Endometrial microvascular endothelial cells (primary cell): Measurements from ENCODE around the genes HBA2, HBQ1 and RPUSD1.

GRCh38 chr16:41697-42500 is 11.5 kb downstream of the POLR3K start:
- RAMPAGE, long total RNA: no peak

DNA sequence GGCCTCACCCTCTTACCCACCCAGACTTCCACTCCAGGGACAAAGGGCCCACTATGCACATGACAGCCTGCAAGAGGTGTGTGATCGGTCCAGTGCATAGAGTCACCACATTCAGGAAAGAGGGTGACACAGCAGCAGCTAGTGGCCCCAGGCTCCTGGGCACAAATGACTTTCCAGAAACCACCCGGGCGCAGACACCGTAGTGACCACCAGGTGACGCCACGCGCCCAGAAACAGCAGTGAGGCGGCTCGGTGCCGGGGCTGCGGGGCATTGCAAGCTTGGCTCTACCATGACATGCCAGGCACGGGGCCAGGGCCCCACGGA is 6.8 kb downstream of the RHBDF1 start:
- RAMPAGE, long total RNA: no peak

- RAMPAGE, long total RNA: no peak
These were observed at the start of gene HBA2 for GRCh38 chr16:172630-173045. Gene HBA2 (plus strand): TSS chr16:172876.

GRCh38 chr16:180212-180815 is at the start of gene HBQ1:
Gene HBQ1 (plus strand): TSS chr16:180459.
- RAMPAGE, long total RNA: no peak

DNA sequence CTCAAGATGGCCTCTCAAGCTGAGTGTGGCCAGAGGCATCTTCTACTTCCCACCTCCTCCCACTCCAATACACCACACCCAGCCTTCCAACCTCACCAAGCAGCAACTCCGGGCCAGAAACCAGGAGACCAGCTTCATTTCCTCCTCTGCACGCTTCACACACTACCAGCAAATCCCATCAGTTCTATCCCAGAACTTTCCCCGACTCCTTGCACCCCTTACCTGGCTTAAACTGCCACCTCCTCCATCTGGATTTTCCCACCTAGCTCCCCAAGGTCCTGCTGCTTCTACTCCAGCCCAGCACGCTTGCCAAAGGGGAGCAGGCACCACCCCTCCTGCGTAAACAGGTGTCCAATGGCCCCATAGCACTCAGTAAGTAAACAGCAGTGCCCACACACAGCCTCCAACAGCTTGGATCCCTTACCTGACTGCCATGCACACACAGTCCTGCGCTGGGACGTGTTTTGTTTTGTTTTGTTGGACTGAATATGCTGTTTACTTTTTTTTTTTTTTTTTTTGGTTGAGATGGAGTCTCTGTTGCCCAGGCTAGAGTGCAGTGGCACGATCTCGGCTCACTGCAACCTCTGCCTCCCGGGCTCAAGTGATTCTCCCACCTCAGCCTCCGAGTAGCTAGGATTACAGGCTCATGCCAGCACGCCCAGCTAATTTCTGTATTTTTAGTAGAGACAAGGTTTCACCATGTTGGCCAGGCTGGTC is 11.9 kb downstream of the HBQ1 start:
- RAMPAGE, long total RNA: no peak

DNA sequence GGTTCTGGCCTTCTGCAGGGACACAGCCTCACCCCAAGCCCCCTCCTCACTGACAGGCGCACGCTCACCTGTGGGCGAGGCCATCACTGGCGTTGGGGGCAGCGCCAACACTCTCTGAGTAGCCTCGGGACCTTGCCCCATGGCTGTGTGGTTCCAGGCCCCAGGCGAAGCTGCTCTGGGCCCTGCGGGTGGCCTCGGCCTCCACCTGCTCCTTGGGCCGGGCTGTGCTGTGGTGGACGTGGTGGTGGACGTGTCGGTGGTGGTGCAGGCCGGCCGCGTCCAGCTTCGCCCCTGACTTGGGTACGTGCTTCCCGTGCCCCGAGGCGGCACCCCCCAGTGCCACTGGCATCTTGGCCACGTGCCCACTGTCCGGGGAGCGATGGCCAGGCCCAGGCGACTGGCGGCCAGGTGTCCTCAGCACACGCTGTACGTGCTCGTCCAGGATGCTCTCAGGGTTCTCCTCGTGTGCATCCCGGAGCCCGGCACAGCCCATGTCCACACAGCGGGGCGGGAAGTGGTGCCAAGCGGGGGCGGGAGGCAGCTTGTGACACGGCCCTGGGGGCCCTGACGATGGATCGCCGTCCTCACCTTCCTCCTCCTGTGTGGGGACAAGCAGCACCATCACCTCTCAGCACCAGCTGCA is 14.8 kb downstream of the PDIA2 start:
- RAMPAGE, long total RNA: no peak

GRCh38 chr16:355005-355441 is 2.5 kb upstream of the AXIN1 start:
- RAMPAGE, long total RNA: no peak

DNA sequence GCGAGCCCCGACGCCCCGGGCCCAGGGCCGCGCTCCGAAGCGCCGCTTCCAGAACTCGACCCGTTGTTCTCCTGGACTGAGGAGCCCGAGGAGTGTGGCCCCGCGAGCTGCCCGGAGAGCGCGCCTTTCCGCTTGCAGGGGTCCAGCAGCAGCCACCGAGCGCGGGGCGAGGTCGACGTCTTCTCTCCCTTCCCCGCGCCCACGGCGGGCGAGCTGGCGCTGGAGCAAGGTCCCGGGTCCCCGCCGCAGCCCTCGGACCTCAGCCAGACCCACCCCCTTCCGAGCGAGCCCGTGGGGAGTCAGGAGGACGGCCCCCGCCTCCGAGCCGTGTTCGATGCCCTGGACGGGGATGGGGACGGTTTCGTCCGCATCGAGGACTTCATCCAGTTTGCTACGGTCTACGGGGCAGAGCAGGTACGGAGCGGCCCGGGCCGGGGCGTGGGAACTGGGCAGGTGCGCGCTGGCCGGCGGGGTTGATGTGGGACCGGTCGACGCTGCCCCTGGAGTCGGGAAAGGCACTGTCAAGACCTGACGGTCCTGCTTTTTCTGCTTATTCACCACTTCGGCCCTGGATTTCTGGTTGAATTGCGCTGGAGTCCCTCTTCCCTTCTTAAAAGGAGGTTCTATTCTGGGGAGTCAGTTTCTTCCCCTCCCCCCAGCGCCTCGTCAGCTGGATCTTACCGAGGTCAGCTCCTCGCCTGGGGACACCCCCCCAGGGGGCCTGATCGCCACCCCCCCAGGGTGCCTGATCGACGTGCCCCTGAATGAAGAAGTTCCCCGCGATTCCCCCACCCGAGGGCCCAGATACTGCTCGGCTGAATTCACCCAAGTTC is 1.1 kb downstream of the RAB11FIP3 start:
- RAMPAGE, long total RNA: no peak

- RAMPAGE, long total RNA: no peak
These were observed 31.6 kb downstream of the RAB11FIP3 start for GRCh38 chr16:456893-457687.

DNA sequence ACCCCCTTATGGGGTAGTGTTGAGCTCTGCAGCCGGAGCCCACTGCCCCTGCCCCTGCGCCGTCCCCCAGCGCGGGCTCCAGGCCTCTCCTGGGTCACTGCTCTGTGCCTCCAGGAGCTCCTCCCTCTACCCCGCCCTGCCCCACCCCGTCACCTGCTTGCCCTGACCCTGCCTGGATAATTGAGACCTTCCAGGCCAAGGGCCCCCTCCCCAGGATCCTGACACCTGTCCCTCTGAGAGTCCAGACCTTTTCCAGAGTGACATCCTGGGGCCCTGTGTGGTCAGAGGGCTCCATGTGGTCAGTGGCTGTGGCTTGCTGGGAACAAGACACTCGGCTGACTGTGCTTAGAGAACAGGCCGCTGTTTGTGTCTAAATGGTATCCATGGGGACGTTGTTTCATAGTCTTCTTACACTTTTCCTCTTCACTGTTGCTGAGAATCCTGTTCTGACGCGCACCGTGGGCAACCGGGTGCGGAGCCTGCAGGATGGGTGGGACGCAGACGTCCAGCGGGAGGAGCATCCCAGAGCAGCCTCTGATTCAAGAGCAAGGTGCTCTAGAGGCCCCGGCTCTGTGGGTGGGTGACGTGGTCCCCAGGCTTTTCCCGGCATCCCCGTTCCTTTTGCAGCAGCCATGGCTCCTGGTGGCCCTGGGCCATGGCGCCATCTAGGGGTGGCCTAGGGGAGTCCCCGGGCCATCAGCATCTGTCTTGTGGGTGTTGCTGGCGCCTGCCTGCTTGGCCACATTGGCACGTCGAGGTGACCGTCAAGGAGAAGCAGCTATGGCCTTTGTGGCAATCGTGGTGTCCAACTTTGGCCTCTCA is 20.0 kb upstream of the WFIKKN1 start:
- RAMPAGE, long total RNA: no peak

- RAMPAGE, long total RNA: no peak
These were observed 343 bp downstream of the METTL26 start for GRCh38 chr16:635840-636083.

GRCh38 chr16:714126-714380 is 865 bp upstream of the METRN start:
- RAMPAGE, long total RNA: no peak

- RAMPAGE, long total RNA: no peak
These were observed at the start of gene RPUSD1 for GRCh38 chr16:787826-788506. Gene RPUSD1 (minus strand): TSS chr16:788381.

DNA sequence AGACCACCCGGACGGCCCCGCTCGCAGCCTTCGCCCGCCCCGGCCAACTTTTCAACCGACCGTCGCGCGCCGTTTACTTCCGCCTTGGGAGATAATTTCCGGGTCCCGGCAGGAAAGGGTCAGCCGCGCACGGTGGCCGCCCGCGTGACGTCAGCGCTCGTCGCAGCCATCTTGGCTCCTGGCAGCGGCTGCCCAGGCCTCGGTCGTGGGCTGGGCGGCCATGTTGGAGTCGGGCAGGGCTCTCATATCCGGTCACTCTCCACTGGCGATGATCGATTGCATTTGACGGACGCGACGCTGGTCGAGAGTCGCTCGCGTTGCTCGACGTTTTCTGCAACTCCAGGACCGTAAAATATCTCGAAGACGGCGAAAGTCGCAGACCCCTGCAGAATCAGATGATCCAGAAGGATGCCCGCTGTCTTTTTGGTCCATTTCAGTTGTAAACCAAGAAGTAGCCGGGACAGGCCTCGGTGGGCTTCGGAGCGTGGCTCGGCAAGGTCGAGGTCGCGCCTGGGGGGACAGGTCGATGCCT is 7.2 kb upstream of the GNG13 start:
- RAMPAGE, long total RNA: no peak

DNA sequence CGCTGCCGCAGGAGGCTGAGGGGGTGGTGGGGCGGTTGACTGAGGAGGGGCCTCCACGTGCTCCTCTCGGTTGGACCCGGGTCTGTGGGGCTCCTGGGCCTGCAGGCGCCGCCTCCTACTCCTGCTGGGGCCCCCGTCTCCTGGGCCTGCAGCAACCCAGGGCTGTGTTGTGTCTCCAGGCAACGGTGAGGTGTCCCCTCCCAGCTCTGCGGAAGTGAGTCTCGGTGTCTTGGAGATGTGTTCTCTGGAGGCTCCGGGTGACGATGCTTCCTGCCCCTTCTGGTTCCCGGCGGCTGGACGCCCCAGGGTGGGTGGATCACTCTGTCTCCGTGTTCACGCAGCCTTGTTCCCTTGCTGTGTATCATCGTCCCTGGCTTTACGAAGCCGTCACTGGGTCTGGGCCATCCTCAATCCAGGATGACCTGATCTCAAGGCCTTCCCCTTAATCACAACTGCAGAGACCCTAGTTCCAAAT is 41.7 kb upstream of the GNG13 start:
- RAMPAGE, long total RNA: no peak

DNA sequence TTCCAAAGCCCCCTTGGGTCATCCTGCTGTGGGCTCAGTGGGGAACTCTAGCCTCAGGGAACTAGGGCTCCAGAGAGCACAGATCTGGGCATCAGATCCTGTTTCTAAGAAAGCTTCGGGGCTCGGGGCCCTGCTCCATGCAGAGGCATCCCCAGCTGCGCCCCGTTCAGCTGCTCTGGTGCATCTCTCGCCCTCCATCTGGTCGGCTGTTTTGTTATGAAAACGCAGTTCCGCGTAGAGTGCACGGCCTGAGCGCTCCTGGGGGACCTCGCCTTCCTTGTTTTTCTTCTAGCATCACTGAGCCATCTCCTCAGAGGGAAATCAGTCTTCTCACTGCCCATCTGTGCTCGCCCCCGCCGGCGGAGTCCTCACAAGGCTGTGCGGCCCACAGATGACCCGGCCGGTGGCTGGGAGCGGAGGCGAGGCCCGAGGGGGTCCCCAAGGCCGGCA is 72.4 kb upstream of the GNG13 start:
- RAMPAGE, long total RNA: no peak

- RAMPAGE, long total RNA: no peak
These were observed 1.2 kb upstream of the SOX8 start for GRCh38 chr16:980332-980725.

GRCh38 chr16:997814-998193 is 16.2 kb downstream of the SOX8 start:
- RAMPAGE, long total RNA: no peak

- RAMPAGE, long total RNA: no peak
These were observed 2.6 kb upstream of the C1QTNF8 start for GRCh38 chr16:1098625-1099155.

DNA sequence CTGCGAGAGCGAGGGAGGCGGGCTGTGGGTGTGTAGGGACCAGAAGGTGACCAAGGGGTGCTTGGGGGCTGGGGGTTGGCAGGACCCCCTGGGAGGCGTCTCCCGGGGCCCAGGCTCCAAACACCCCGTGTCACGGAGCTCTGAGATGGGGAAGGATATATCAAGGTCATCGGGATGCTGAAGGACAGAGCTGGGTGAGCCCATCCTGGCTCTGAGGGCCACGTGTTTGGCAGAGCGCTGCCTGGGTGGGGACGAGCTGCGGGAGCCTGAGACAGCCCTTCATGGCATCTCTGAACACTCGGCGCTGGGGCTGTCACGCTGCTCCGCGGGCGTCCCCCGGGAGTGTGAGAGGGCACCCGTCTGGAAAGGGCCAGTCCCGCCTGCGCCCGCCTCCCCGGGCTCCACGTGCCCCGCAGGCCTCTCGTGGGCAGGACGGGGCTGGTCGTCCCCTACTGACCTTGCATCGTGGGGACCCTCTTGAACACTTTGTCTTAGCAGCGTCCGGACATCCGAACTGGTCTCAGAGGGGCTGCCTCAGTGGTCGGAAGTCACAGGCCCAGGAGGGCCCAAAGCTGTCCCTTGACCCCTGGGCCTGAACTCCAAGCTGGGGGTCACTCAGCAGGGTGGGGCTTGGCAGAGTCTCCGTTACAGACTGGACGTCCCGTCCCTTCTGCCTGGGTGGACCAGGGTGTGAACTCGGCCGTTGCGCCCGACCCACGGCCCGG is 4.4 kb downstream of the CACNA1H start:
- RAMPAGE, long total RNA: no peak